ENCODE measurements around the genes CST11 and GGTLC1.

DNA sequence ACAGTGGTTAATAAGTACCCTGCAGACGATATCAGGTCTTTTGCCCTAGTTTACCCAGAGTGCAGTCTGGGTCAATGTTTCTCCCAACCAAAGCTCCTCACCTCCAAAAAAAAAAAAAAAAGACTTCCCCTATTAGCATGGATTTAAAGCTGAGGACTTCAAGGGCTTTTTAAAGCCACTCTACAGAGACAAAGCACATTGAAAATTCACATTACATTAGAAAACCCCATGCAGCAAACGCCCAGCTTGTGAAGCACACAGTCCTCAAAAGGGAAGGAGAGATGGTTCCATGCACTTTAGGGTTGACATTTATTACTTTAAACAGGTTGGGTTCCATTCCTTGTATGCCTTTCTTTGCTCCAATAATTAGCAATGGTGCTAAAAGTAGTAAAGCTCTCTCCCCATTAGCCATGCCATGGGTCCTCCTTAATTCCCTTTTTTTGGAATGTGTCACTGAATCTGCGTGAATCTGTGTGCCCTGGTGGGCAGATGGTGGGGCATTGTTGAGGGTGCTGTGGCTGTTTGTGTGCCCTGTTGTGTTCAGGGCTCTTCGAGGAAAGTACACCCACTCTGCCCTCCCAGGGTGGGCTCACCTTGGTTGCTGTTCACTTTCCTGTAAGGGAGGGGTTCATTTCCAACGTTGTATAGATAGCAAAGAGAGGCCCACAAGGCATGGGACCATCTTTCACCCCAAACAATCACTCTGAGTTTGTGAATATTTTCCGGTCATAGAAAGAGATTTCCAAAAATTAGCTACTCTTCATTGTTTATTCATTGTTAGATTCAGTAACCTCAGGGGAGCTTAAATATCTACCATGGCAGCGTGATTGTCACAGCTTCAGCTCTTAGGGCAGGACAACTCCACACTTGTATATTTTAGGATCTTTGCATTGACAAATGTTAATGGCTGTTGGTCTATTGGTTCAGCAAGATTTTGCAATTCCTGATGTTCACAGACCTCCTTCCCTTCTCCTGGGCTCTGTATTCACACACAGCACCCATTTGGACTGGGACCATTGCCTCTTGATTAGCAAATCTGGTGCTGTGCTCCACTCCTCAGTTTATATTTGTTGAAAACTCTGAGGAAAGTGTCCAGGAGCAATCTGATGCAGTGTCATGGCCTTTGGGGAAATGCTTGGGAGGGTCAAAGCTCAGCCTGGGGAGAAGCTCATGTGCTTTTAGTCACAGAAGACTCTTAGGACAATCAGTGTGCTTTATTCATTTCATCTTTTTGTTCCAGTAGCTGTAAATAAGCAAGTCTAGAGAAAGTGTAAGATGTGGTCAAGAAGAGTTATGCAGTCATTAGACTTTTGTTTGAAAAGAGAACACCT, 20.6 kb downstream of the FOXA2 start:
- PRO-cap, result no peak
- RAMPAGE, long total RNA, 4 experiments, result no peak in any of the 4 experiments

- PRO-cap, result no peak
- RAMPAGE, long total RNA, 4 experiments, result no peak in any of the 4 experiments
Measured at GRCh38 chr20:22584658-22585807, 661 bp upstream of the FOXA2 start.

DNA sequence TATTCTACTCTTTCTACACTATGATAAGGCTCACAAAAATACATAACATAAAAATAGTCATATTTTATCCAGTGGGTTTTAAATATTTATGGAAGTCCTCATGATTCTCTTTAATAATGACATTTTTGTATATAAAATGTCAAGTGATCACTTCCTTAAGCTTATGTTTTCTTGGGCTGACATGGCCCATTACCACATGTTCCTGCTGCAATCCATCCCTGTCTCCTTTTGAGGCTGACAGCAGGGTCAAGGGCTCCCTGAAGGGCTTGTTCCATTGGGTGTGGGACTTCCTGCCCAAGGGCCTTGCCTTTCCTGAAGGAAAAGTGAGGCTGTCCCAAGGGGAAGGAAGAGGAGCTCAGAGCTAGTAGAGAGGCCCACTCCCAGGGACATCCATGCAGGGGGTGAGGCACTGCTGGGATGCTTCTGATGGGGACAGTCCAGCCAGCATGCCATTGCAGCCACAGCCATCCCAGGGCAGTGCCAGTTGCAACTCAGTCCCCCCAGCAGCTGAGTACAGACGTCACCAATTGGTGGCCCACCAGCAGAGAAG, 138.4 kb upstream of the FOXA2 start:
- PRO-cap, result no peak
- RAMPAGE, long total RNA, 4 experiments, result no peak in any of the 4 experiments

DNA sequence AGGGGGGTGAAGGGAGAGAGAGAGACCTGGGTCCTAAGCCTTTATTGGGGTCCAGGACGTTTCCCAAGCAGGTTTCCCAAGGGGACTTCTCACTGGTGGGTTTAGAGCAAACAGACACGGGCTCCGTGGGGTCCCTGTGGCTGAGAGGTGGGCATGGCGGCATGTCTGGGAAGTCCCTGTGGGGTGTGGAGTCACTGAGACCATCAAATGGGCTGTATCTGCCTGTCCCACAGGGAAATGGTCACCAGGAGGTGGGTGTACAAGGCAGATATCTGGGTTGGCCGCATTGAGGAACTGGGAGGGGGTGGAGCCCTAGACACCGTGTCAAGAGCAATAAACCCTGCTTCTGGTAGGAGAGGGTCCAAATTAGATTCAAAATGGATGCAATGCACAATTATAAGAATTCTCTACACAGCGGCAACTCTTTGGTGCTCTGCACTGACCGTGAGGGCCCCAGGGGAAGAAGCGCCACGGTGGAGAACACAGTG, 1.7 kb upstream of the CD93 start:
- PRO-cap, result no peak
- RAMPAGE, long total RNA, 4 experiments, result no peak in any of the 4 experiments

DNA sequence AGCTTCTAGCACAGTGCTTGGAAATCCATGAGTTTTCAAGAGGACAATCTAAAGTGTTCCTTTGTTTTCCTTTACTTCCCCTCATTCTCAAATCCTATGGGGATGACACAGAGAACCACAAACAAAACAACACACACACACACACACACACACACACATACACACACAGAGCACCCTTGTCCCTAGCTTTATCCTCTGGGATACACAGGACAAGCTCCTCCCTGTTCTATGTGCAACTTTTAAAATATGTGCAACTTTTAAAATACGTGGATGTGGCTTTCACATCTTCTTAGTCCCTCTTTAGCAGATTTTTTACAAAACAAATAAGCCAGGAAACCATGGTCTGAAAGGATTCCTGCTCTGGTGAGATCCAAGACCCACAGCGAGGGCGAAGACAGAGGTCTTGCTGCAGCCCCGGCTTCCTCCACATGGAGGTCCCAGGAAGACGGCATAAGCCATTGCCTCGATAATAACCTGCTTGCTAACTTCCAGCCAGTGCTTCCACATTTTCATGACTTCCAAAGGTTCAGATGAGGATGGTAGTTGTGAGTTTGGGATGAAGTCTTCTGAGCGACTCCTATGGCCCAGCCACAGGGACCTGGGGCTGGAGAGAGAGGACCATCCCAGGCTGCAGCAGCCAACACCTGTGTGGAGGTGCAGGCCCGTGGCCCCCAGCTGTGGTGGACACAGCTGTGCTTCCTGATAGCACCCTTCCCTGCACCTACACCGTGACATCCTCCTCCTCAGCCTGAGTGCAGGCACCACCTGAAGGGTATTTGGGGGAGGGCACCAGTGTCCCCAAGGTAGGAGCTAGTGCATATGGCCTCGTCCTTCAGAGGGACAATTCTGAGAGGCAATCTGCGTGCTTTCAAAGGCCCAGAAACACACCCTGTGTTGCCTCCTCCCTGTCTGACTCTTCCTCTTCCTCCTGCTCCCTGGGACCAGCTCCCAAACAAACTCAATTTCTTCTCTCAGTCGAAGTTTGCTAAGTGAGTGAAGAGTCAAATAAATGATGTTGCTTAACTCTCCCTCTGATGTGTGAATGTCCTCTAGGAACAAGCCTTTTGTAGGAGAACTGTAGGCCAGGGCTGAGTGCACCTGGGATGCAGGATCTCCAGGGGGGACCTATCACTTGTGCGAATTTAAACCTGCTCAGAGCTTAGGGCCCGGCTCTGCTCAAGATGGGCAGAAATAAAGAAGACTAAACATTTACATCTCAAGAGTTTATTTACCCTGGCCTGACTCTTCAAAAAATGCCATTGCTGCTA, 63.0 kb upstream of the CD93 start:
- PRO-cap, result no peak
- RAMPAGE, long total RNA, 4 experiments, result no peak in any of the 4 experiments

- PRO-cap, result no peak
- RAMPAGE, long total RNA, 4 experiments, result no peak in any of the 4 experiments
Measured at GRCh38 chr20:23366583-23367098, 4.7 kb downstream of the GZF1 start.

DNA sequence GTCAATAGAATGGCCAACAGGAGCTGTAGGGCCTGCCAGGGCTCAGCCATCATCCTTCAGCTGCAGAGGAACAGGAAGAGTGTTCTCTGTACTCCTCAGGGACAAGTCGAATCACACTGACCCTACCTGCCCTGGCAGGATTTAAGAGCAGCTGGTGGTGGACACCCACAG, at the start of gene CST11:
TSS of gene CST11 (minus strand) at position 118 of the 171 bp plus-strand sequence.
- PRO-cap, result no peak
- RAMPAGE, long total RNA, 4 experiments, result no peak in any of the 4 experiments

DNA sequence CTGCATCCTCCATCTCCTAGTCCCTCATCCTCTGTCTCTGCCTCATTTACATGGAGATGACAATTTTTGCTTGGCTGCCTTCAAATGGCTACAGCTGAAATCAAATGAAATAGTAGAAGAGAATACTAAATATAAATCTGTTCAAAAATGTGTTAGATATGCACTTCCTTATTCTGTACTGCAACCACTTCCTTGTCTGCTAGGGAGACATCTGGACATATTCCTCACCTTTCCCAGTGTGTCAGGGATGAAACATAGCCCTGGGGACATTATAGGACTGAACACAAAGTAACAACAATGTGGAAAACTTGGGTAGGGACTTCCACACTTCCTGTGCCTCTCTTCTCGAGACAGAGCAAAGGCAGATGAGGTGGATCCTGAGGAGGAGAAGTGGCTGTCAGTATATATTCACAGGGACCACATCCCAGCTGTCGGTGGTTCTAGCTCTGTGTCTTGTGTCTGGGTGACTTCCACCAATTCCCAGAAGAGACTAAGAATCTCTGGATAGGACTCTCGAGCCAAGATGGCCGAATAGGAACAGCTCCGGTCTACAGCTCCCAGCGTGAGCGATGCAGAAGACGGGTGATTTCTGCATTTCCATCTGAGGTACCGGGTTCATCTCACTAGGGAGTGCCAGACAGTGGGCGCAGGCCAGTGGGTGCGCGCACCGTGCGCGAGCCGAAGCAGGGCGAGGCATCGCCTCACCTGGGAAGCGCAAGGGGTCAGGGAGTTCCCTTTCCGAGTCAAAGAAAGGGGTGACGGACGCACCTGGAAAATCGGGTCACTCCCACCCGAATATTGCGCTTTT, 16.7 kb downstream of the CST9 start:
- PRO-cap, result no peak
- RAMPAGE, long total RNA, 4 experiments, result no peak in any of the 4 experiments

GRCh38 chr20:23626302-23626639, 11.5 kb downstream of the CST3 start:
- PRO-cap, result no peak
- RAMPAGE, long total RNA, 4 experiments, result no peak in any of the 4 experiments

- PRO-cap, result no peak
- RAMPAGE, long total RNA, 4 experiments, result no peak in any of the 4 experiments
Measured at GRCh38 chr20:23631692-23631891, 6.2 kb downstream of the CST3 start.

GRCh38 chr20:23689180-23689487, 296 bp upstream of the CST4 start:
- PRO-cap, result no peak
- RAMPAGE, long total RNA, 4 experiments, result no peak in any of the 4 experiments

DNA sequence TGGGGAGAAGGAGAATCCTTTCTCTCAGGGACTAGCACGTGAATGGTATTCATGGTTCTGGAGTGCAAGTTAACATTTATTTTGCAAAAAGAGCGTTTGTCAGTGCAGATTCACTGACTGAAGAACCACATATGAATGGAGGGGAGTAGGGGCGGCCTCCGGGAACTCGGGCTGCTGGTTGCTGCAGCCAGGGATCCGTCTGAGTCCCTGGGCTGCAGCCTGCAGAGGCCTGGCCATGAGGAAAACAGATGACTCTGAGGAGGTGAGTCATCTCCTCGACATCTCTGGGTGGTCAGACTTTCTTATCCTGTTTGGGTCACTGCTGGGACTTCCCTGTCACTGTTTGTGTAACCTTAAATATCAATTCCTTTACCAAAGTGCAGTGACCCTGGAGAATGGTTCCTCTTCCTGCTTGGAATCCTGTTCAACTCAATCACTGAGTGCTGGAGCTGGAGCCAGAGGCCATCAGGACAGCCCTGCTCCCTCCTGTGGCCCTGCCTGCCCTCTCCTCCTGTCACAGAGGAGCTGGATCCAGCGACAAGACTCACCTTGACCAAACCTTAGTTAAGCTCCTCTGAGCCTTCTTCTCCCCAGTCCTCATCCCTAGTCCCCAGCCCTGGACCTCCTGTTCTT, 4.4 kb upstream of the CST4 start:
- PRO-cap, result no peak
- RAMPAGE, long total RNA, 4 experiments, result no peak in any of the 4 experiments

- PRO-cap, result no peak
- RAMPAGE, long total RNA, 4 experiments, result no peak in any of the 4 experiments
Measured at GRCh38 chr20:23694865-23695242, 6.0 kb upstream of the CST4 start.

GRCh38 chr20:23928662-23929159, 49.2 kb upstream of the CST5 start:
- PRO-cap, result no peak
- RAMPAGE, long total RNA, 4 experiments, result no peak in any of the 4 experiments

DNA sequence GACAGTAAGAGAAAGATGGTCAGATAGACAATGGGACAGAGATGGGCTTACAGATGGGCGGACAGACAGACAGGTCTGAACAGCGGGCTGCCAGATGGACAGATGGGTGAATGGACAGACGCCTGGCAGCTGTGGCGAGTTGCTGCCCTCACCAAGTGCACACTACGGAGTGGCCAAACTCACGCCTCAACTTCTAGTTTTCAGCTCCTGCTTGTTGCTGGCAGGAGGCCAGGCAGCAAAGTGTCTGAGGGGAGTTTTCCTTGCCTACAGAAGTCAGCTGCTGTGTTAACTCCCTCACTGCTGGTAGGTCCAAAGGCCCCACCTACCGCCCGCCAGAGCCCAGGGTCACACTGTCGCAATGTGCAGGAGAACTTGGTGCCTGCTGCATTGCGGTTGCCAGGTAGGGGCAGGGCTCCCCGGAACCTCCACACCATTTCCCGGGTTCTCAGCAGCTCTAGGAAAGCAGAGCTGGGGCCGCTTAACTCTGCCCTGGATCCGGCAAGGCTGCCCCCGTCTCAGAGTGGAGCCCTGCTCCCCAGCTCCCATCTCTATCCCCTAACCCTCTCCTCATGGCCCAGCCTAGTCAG, 7.5 kb downstream of the GGTLC1 start:
- PRO-cap, result no peak
- RAMPAGE, long total RNA, 4 experiments, result no peak in any of the 4 experiments

- PRO-cap, result no peak
- RAMPAGE, long total RNA, 4 experiments, result no peak in any of the 4 experiments
Measured at GRCh38 chr20:23988567-23988888, at the start of gene GGTLC1. TSS of gene GGTLC1 (minus strand) at chr20:23988779.

- PRO-cap, result no peak
- RAMPAGE, long total RNA, 4 experiments, result no peak in any of the 4 experiments
Measured at GRCh38 chr20:24108867-24109595, 120.5 kb upstream of the GGTLC1 start.

DNA sequence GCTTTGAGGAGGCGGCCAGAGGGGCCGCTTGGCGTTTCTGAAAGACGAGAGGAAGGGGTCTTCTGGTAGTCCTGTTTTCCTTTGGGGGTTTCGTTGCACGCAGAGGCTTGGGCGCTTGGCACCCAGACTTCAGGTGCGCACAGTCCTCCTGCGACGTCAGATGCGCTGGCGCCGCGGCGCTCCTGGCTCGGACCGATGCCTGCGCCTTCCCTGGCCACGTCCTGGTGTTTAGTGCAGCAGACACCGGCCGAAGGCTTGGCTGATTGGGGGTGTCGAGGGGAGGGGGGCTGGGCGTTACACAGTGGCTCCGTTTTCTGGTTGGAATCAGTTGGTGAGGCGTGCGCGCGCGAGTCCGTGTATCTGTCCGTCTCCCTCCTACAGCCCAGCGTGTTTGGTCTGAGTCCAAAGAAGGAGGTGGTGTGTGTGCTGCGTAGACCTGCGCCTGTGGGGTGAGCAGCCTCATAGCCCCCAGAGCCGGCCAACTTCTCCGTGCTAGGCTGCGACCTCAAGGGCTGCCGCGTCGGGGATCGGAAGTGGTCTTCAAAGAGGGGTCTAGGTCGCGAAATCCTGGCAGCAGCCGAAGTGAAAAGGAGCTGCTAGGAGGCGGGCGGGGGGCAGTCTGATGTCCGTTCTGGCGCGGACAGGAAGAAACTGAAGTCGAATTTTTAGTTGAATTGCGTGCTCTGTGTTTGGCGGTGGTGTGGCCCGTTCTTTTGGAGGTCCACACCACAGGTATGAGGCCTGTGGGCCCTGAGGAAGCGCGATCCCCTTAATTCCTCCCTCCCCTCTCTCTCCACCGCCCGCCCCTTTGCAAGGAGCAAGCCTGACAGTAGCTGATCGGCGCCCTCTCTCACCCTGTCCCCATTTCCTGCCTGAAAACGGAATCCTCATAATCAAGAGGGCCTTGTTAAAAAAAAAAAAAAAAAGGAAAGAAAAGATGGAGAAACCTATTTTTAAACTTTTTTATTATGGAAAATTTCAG, 1.6 kb downstream of the SYNDIG1 start:
- PRO-cap, result no peak
- RAMPAGE, long total RNA, 4 experiments, result no peak in any of the 4 experiments

DNA sequence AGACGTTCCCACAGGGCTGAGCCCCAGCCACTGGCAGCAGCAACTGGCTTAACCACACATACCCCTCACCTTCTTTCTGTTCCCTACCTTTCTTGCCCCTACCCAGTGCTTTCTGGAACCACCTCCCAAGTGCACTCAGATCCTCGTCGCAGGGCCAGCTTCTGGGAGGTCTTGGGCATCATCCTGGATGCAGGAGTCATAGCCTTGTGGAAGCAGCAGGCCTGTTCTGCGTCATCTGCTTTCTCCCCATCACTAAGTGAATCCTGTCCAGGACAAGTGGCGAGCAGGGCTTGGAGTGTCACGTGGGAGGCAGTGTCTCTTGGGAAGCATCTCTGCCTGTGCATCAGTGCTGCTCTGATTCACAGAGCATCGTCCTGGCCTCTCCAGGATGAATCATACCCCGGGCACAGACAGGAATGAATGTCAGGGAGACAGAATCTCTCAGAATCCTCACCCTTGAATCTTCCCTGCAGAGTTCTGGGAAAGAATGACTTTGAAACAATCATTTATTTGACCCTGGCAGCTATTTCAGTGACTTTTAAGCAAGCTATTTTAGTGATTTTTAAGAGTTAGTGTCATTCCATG, 32.7 kb downstream of the SYNDIG1 start:
- PRO-cap, result no peak
- RAMPAGE, long total RNA, 4 experiments, result no peak in any of the 4 experiments

- PRO-cap, result no peak
- RAMPAGE, long total RNA, 4 experiments, result start-site peak on the minus strand in 1 of 4 experiments, at chr20:24984120-24984134 at its widest, 73 reads per replicate
Measured at GRCh38 chr20:24983733-24984557, 8.6 kb downstream of the APMAP start.

Measured in omental fat pad (tissue), 4 donors.